Endometrial microvascular endothelial cells (primary cell): ENCODE results near the genes HSF5, YPEL2 and TUBD1.

- RAMPAGE, long total RNA, result no peak
These were observed 2.6 kb upstream of the TSPOAP1 start for GRCh38 chr17:58330994-58331853.

DNA sequence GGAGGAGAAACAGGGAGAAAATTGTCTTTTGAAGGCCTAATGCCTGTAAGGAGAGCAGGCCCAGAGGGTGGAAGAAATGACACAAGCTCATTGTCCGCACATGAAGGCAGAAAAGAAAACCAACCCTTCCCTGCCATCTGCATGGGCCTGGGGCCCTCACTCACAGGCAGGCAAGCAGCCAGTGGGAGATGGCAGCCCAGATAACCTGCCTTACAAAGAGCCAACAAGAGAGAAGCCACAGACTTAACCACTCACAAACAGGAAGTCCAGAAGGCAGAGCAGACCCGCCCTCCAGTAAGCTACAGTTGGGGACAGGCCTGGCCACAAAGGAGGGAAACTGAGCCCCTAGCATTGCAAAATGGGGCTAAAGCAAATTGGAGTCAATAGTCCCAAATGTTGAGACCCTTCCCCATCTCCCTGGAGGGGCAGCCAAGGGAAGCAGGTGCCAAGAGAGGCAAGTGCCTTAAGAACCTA is 7.3 kb upstream of the TSPOAP1 start:
- RAMPAGE, long total RNA, result no peak

GRCh38 chr17:58336322-58336694 is 7.7 kb upstream of the TSPOAP1 start:
- RAMPAGE, long total RNA, result no peak

DNA sequence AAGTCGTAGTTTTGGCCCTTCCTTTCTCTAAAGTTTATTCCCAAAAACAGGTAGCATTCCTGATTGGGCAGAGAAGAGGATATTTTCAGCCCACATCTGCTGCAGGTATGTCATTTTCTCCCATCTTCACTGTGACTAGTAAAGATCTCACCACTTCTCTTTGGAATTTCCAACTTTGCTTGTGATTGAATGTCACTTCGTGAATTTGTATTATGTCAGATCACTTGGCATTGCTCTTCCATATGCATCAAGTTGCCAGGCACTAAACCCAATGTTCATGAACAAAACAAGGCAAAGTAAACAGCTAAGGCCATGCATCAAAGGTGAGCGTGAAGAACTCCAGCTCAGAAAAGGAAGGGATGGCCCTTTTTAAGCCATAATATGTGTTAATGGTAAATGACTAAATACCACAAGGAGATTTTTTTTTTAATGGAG is 1.6 kb downstream of the RNF43 start:
- RAMPAGE, long total RNA, result no peak

GRCh38 chr17:58488166-58488629 is at the start of gene HSF5:
HSF5 (minus strand) TSS chr17:58488408.
- RAMPAGE, long total RNA, result no peak

DNA sequence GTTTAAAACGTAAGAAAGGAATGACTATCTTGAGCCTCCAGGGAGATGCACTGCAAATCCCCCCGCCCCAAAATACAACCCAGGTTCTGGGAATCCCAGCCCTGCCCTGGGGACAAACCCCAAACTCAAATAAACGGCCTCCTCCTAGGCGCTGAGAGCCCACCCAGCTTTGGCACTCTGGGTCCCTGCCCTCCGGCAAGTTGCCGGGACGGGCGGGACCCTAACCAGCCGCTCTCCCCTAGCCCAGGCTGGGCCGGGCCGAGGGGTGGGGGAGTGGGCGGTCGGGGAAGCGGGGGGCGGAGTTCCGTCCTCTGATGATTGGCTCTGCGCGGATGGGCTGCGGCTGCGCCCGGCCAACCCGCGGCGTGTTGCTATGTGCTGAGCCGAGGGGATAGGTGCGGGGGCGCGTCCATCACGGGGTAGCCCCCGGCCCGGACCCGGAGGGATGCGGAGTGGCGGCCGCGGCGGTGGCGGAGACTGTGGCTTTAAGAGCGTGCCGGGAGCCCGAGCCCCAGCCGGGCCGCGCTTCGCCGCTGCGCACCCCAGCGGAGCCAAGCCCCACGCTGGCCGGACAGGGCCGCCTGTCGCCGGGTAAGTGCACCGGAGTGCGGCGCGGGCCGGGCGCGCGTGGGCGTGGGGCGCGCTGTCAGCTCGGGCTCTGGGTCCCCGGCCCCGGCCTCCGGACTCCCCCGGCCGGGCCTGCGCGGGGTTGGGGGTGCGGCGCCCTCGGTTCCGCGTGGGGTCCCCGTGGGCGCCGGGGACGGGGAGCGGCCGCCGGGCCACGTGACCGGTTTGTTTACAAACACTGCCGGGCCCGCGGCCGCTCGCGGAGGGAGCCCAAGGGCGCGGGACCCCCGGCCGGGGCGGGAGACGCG is at the start of gene YPEL2:
TSS of gene YPEL2 (plus strand) at position 422 of the 875 bp plus-strand sequence.
- RAMPAGE, long total RNA, result no peak

DNA sequence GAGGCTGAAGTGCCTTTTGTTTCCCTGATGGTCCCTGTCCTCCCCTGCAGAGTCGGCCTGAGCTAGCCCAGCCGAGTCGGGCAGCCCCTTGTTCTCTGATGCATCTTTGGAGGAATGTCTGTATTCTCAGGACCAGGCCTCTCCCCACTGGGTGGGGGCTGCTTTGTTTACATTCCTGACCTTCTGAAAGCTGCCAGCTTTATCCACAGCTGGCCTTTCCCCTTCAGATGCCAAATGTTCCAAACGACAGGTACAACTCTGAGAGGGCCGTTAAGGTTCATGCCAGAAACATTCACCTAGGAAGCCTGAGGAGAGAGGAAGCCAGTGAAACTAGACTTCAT is 35.0 kb downstream of the YPEL2 start:
- RAMPAGE, long total RNA, result no peak

DNA sequence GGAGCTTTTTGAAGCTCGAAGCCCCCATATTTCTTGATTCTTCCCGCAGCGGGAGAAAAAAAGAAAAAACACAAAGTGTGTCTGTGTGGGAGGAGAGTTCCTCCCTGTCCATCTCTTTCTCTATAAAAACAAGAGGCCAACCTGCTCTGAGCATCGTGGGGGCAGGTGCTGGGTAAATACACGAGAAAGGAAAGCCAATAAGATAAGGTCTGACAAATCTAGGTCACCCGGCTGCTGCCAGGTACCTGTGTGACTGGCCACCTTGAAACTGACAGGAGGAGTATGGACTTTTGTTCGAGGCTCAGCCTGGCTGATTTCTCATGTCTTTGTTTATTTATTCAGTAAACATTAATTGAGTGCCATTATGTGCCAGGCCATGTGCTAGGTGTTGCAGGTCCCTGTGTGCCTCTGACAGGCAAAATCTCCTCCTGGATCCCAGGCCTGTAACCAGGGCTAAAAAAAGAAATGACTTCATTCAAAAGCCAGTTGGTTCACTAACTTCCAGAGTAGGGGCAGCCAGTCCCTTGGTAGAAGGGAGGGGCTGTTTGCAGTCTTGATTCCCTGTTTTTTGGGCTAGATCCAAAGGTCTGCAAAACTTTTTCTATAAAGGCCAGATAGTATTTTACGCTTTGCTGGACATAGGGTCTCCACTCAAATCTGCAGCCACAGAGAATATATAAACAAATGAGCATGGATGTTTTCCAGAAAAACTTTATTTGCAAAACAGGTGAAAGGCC is 35.5 kb downstream of the YPEL2 start:
- RAMPAGE, long total RNA, result no peak

- RAMPAGE, long total RNA, result no peak
These were observed 38.0 kb upstream of the DHX40 start for GRCh38 chr17:59527348-59527859.

DNA sequence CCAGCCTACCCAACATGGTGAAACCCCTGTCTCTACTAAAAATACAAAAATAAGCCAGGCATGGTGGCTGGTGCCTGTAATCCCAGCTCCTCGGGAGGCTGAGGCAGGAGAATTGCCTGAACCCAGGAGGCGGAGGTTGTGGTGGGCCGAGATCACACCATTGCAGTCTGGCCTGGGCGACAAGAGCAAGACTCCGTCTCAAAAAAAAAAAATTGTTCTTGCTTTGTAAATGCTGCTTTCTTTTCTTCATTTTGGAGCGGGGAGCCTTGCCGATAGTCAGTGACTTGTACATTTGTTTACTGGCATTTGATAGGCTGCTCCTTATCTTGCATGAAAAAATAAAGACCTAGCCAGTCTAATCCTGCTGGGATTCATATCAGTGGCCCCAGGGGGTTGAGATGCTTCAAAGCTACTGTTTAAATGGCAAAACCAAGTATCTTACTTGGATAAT is 3.3 kb upstream of the CLTC start:
- RAMPAGE, long total RNA, result no peak

DNA sequence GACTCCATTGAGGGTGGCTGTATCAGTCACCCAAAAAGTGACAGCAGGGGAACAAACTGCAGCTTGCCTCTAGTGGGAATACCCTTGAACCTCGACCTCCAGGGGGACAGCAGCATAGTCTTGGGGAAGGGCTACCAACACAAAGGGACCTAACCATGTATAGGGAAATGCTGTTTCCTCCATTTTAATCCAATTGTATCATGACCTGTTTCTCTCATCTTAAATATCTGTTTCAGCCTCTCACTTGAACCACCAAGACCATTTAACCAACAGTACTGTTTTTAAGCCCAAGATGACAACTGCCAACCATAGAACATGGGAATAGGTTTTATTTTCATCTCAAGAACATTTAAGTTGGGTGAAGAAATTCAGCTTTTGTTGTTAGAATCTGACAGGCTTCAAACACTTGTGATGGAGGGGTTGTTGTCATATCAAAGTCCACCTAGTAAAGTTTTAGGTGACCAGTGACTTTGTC is 10.2 kb downstream of the PTRH2 start:
- RAMPAGE, long total RNA, result no peak

DNA sequence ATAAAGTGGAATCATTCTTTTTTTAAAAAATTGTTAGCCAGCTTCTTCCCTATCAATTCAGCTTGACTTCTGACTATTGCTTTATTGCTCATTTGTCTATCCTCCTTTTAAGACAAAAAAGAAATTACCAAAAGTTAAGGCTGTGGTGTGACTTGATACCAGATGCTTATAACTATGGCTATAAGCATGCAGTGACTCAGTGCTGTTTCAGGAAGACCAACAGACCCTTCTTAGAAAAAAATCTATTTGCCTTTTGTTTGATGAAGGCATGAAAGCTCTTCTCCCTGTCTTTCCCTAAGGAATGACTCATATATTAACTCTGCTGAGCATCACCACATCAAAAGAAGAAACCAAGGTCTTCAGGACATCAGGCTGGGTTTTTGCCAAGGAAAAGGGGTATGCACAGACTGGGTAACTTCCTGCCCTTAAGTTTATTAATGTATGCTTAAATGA is 47.0 kb downstream of the VMP1 start:
- RAMPAGE, long total RNA, result no peak

DNA sequence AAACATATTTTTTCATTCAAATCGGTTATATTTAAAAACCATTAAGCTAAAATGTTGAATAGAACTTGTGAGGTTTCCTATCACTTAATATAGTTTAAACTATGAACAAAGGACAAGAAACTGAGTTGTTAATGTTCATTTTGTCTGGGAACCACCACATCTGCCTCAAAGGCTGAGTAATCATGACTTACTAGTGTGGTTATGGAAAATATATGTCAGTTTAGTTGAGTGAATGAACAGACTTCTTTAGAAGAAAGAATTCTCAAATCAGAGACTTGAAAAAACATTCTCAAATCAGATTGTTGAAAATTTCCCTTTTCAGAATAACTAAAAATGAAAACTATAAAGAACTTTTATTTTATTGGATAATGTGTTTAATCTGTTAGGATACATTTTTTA is 55.0 kb downstream of the VMP1 start:
- RAMPAGE, long total RNA, result no peak

DNA sequence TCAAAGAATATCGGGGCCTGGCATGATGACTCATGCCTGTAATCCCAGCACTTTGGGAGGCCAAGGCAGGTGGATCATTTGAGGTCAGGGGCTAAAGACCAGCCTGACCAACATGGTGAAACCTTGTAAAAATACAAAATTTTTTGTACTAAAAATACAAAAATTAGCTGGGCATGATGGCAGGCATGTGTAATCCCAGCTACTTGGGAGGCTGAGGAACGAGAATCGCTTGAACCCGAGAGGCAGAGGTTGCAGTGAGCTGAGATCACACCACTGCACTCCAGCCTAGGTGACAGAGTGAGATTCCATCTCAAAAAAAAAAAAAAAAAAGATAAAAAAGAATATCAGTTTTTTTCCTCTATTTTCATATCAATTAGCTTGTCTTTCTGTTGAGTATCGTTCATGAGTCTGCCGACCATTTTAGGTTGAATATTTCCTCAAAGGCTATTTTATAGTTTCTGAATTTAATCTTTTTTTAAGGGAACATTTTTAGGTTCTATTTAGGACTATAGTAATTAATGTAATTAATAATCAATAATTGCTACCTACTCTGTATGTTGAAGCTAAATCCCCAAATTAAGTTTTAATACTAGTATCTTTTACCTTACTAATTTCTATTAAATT is 78.0 kb downstream of the VMP1 start:
- RAMPAGE, long total RNA, result no peak

- RAMPAGE, long total RNA, result no peak
These were observed 61.0 kb downstream of the TUBD1 start for GRCh38 chr17:59831652-59832138.

DNA sequence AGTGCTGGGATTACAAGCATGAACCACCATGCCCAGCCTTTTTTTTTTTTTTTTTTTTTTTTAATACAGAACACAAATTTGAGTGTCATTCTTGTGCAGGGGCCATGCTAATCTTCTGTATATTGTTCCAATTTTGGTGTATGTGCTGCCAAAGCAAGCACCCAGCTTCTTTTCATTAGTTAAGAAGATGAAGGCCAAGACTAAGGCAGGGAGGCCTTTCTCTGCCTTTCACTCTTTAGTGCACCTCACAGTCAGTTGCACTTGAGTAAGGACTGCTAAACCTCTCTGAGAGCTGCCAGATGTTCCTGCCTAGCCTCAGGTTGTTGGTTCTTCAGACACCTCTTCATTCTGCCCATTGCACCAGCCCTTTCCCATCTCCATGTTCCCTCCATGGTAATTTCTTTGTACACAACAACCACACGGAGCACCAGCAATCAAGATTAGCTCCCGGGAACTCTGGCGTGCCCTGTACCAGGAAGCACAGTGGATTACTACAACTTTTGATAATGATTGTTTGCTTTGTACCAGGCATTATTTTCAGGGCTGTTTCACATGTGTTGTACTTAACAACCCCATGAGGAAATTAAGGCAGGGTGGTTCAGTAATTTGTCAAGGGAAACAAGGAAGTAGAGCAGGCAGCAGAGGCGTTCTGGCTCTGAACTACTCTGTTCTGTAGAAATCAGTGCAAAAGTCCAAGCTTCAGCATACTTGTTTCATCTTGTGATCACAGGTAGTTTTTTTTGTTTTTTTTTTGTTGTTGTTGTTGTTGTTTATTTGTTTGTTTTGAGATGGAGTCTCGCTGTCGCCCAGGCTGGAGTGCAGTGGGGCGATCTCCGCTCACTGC is 45.1 kb downstream of the TUBD1 start:
- RAMPAGE, long total RNA, result no peak

- RAMPAGE, long total RNA, result no peak
These were observed 35.6 kb downstream of the TUBD1 start for GRCh38 chr17:59857055-59857639.

DNA sequence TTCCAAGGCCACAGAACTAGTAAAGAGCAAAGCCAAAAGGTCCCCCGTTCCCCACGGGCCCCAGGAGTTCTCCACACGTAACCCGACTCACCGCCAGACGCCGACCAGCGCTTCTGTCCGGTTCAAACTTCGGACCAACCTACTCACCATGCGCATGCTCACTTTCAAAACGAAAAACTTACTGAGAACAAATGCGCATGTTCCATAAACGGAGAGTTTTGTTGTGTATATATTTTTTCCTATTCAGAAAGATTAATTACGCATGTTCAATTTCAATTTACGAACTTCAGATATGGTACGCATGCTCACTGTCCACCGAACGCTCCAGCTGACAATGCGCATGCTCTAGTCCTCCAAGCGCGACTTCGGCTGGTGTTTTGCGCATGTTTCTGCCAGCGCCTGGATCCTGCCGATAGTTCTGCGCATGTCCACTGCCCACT is at the start of gene TUBD1:
TSS of gene TUBD1 (minus strand) at position 338 of the 440 bp plus-strand sequence.
- RAMPAGE, long total RNA, result no peak

DNA sequence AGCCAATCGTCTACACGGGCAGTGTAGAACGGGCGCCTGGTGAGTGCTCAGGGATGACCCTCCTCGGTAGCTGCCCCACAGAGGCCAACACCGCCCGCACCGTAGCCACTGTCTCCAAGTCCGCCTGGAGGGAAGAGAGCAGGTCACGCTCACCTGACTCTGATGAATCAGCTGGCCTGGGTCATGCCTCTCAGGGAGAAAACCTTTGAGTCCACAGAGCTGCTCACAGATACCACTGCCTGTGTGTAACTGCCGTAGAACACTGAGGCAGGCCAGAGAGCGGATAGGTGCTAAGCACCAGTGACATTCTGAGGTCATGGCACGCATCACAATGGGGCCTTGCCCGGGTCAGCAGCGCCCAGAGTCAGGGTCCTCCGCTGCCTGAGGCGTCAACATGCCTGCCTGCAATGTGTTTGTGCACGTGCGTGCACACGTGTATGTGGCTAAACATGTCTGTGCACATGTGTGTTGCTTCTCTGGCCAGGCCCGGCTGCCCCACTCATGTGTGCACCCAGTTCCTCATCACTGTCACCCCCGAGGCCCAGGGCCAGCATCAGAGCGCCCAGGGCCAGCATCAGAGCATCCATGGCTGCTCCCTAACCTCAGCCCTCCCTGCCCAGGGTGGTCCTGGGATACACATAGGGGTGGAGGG is 54.4 kb upstream of the RNFT1 start:
- RAMPAGE, long total RNA, result no peak

DNA sequence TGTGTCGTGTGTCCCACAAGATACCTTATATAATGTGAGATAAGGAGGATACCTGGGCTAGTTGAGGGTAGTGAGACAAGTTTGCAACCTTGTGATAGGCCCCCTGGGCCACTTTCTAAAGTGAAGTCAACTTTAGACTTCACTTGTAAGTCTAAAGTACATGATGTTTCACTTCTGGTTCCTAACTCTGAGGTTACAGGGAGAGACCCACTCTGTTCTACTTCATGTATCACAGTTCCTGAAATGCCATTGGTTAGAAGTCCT is 10.7 kb upstream of the HEATR6 start:
- RAMPAGE, long total RNA, result no peak